ENCODE measurements around a stretch of chr16.

DNA sequence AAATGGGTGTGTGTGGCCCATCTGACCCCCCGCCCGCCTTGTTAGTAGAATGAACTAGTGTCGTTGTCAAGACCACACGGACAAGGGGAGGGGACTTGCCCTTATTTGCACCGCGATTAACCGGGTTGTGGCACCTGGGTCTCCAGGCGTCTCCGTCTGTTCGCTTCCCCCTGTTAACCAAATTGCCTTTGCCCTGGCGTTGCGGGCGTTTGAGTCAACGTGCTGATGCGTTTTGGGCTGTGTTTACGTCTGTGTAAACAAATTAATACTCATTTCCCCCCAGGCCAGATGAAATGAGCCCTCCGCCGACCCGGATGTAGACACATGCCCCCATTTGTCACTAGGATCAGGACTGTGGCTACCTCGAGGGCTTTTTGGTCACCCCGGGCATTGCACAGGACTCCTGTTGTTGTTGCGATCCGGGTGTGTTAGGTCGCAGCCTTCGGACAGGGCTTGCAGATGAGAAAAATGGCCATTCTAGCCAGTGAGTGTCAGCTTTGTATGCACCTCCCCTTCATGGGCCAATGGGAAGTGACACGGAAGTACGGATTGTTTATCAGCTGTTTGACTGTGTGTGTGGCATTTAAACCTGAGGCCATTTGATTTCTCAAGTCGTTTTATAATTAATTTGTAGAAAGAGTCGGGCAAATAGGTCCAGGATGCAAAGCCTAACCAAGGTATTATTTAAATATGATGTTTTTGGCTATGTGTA is 953 bp downstream of the RBL2 start:
- PRO-cap, result unidirectional peak, minus-strand start at position 40 of the sequence; bidirectional peak, plus-strand start at position 563 of the sequence, minus-strand start at position 448 of the sequence

DNA sequence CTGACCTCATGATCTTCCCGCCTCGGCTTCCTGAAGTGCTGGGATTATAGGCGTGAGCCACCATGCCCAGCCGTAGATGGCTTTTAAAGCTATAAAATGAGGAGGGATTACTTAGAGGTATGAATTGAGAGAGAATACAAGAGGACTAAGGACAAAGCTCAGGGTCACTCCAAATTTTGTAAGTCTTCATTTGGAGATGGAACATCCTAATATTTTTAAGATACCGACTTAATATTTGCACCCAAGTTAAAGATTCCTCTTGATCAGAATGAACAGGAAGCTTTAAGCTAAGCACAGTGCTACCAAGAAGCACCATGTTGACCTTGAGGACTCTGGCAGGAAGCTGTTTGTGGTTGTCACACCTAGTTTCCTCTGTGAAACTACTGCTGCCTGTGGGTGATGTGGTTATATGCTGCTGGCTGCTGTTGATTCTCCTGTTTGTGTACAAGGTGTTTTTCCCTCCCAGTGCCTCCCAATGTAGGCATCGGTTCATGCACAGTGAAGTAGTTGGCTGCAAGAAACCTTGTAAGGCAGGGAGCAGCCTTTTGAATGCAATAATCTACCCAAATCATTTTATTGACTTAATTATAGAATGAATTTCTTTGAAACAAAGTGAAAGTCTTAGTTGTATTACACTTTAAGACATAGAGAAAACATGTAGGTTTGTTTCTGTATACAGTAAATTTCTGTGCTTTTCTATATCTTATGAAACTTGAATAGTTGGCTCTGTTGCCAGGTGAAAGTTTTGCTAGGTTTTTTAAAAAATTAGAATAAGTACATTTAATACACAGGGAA is 23.4 kb downstream of the RBL2 start:
- PRO-cap, result no peak

- PRO-cap, result no peak
Observed at GRCh38 chr16:53480373-53480768, 22.6 kb downstream of the AKTIP start.

- PRO-cap, result no peak
Observed at GRCh38 chr16:53504624-53505183, 1.7 kb upstream of the AKTIP start.

- PRO-cap, result no peak
Observed at GRCh38 chr16:53946959-53947612, 243.1 kb downstream of the FTO start.

DNA sequence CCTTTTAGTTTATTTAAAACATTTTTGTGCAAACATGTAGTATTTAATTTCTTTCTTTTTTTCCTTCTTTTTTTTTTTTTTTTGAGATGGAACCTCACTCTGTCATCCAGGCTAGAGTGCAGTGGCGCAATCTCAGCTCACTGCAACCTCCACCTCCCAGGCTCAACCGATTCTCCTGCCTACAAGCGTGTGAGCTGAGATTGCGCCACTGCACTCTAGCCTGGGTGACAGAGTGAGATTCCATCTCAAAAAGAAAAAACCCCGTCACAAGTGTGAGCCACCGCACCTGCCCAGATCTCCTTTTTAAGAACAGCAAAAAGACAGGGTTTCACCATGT is 161.5 kb downstream of the IRX3 start:
- PRO-cap, result no peak

DNA sequence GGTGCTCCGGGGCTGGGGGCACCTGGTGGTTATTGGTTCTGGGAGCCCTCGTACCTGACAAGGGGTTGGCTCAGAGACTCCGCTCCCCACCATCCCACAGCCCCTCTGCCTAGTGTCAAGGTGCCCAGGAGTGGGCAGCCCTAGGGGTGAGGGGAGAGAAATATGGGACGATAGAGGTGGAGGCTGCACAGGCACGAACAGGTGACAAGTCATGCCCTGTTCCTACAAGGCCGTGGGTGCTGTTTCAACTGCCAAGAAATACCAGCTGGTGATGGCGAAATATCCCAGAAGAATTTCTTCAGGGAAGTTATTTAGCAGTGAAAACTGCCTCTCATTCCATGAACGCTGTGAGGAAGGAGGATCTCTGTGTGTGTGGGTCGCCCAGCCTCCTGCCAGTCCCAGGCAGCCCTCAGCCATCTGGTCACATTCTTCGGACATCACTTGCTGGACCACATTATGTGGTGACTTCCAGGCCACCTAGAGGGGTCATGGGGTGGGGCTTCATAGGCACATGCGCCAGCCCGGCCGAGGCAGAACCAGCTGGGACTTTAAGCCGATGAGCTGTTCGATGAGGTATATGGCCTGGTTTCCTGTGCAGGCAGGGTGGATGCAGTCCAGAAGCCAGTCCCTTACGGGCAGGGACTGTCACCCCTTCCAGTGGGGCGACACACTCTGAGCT is 55.7 kb upstream of the IRX3 start:
- PRO-cap, result no peak

DNA sequence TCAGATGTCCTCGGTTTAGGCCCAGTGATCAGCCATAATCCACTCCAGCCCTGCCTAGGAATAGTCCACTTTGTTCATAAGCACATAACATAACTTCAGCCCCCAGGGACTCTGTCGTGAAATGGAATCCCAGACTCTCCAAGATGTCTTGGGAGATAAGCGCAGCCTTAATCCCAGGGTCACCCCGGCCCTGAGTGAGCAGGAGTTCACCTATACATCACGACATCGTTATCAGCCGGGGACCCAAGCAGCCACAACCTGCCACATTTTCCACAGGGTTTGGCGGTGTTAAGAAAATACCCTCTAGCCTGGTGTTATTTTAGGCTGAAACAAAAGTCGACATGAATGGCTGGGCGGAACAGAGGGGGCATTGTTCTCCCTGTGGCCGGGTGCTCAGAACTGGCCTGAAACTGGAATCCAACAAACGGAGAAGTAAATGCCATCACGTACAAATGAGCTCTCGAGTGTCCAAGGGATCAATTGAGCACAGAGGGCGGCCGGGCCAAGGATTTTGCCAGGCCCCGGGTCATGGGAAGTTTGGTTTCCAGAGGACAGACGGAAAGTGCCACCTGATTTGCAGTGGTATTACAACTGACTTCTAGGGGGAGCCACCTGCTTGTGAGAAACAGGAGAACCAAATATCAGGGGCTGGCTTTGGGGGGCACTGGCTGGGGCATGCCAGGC is 145.8 kb upstream of the IRX3 start:
- PRO-cap, result no peak

- PRO-cap, result no peak
Observed at GRCh38 chr16:54927738-54927915, 3.0 kb upstream of the IRX5 start.

DNA sequence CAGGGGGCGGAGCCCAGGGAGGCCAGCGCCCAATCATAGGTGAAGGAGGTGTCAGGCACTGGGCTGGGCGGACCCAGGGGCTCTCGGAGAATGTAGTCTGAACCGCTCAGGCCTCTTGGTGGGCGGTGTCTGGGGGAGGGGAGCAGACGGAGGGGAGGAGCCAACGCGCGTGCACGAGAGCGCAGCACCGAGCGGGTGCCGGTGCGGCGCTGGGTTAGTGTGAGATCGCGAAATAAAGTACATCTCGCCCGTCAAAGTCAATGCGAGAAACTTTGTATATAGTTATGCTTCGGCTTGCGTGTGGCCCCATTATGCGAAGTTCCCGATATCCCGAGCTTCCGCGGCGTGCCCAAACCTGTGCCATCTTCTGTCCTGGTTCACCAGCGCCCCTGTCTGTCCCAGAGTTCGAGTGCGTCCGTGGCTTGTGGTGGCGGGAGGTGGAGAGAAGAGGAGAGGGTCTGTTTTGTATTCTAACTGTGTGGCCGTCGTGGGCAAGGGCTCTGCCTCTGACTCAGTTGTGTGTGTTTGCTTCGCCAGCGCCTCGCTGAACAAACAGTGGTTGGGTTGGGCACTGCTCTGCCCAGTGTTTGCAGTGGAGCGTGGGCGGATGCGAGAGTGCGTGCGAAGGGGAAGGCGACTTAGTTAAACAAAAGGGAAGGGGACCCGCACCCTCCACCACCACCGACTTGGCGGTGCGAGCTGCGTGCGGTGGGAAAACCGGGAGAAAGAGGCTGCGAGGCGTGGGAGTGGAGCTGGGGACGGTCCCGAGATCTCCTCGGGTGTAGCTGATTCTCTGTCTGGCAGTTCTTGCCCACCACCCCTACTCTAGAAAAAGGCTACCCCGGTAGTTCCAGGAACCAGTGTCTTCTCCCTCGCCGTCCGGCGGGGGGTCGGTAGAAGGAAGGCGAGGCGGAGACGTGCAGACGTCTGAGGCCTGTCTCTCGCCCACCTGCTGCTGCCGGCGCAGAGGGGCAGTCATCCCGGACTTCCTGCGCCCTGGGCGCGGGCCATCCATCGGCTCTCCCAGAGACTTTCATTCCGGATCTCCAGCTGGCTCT is 1.1 kb upstream of the IRX5 start:
- PRO-cap, result bidirectional peak, plus-strand start at position 176 of the sequence, minus-strand start outside the sequence; unidirectional peak, plus-strand start at position 592 of the sequence

GRCh38 chr16:54937814-54938447 is 7.3 kb downstream of the IRX5 start:
- PRO-cap, result no peak

GRCh38 chr16:55091381-55091592 is 160.6 kb downstream of the IRX5 start:
- PRO-cap, result no peak

DNA sequence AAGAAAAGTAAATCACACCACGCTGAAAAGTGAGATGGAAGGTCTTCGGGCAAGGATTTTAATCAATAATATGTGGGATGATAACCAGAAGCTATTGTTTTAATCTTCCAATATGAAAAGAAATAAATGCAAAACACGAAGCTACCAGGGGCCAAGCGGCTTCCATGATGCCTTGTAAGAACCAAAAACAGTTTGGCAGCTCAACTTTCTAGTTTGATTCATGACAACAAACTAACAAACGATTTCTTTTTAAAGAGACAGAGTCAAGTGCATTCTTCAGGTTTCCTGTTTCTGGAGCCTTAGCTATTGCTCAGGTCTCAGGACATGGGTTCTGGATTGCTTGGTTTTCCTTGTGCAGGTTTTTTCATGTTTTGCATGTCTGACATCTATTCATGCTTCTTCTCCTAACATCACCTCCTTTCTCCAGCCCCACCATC is 67.6 kb downstream of the IRX6 start:
- PRO-cap, result no peak

DNA sequence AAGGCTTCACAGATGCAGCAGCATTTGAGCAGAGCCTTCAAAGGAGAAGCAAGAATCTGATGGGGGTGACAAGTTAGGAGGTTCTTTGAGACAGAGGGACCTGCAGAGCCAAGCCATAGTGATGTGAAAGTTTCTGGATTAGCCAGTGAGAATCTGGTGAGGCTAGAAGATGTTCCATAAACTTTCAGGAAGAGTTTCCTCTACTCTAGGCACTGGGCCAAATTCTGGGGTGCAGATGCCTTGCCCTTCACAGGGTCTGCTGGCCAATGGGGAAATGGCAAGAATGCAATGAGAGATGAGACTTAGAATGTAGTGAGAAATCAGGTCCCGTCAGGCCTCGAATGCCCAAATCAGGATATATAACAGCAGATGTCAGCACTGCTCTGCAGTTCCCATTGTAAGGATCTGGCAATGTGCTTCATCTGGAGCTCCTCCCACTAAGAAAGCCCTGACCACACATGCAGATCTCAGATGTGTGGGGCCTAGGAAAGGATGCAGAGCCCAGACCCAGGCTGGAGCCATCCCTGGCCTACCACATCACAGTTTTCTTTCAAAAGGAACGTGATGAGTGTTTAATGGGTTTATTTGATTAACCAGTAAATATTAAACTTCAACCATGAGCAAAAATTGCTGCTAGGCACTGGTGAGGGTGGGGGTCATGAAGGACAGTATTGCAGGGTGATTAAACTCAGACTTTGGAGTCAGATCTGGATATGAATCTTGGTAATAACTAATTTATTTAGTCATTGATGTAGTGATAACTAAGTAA is 13.9 kb upstream of the LPCAT2 start:
- PRO-cap, result no peak

DNA sequence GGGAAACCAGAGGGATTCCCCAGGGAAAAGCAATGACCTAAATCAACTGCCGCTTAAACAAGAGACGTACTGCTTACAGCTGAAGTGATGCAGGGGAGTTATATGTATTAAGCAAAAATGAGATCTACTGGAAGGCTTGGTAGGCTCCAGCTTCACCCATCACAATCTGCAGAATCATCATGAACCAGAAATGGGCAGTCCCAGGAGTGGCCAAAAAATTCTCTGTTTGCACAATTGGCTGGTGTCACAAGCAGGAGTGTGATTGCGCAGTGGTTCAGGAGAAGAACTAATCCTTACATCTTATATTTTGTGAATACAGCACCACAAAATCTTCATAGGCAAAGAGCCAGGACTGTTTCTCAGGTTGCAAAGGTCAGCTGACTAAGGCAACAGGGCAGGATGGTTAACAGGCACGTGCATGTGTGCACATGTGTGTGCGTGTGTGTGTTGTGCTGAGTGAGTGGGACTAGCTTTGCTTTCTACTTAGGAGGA is 75.9 kb downstream of the CES1 start:
- PRO-cap, result no peak

DNA sequence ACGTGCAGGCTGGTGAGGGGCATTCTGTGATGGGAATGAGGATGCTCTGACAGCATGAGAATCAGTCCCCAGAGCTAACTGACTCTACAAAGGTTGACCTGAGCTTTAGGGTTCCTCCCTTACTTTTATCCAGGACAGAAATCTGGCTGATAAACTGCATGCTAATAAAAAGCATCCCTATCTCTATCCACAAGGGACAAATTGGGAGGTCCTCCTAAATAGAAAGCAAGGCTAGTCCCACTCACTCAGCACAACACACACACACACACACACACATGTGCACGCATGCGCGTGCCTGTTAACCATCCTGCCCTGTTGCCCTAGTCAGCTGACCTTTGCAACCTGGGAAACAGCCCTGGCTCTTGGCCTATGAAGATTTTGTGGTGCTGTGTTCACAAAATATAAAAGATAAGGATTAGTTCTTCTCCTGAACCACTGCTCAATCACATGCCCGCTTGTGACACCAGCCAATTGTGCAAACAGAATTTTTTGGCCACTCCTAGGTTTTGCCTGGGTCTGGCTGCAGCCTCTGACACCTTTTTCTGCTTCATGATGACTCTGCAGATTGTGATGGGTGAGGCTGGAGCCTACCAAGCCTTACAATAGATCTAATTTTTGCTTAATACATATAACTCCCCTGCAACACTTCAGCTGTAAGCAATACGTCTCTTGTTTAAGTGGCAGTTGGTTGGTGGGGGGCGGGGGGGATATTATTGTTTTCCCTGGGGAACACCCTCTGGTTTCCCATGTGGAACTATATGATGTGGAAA is 3.3 kb upstream of the CES1 start:
- PRO-cap, result no peak

DNA sequence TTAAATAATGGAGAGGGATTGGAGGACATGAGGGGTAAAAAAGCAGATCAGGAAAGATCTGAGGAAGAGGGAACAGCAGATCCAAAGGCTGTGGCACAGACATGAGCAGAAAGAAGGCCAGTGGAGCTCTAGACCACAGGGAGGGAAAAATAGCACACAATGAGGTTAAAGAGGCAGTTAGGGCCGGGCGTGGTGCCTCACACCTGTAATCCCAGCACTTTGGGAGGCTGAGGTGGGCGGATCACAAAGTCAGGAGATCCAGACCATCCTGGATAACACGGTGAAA is 14.5 kb downstream of the GNAO1 start:
- PRO-cap, result no peak

- PRO-cap, result no peak
Observed at GRCh38 chr16:56233279-56233614, 42.0 kb downstream of the GNAO1 start.

- PRO-cap, result no peak
Observed at GRCh38 chr16:56357245-56357857, 68.0 kb downstream of the AMFR start.

DNA sequence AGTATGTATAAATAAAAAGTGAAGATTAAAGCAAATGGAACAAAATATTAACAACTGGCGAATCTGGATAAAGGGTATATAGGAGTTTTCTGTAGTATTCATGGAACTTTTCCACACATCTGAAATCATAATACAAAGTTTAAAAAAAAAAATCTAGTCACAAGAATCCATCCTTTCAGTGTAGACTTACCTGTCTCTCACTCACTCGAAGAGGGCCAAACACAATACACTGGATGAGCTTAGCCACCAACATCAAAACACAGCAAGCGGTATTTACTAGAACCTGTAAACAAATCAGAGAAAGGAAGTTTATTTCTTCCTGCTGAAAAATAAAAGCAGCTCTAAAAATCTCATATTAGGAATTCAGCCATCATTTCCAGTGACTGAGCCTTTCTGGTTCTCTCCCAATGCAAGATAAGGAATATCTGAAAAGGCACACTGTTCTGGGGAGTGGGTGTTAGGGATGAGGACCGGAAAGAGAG is 11.2 kb downstream of the AMFR start:
- PRO-cap, result no peak